REH cell (cell line): ENCODE measurements around the gene RYK.

DNA sequence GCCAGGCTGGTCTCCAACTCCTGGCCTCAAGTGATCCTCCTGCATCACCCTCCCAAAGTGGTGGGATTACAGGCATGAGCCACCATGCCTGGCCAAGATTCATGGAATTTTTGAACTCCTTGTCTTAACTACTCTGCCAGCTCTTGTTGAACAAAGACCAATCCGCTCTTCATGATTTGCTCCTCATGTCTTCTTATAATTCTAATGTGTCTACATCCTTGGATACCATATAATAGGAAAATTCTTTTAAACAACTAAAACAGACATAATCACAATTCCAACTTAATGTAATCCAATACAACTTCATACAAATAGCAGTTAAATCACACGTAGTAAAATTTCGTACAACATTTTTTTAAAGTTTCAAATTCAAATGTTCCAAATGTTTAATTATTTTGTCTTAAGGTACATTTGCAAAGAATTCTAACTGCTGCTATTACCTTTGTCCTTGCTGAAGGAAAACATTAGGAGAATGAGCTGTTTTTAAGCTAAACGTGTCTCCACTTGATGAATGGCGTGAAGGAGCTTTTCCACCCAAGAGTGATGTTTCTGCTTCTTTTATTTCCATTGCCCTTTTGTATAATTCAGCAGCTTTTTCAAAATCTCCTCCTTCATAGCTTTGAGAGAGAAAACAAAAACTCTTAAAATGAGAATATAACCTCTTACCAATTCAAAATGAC is 21.5 kb downstream of the UBA5 start:
- PRO-cap = no peak

DNA sequence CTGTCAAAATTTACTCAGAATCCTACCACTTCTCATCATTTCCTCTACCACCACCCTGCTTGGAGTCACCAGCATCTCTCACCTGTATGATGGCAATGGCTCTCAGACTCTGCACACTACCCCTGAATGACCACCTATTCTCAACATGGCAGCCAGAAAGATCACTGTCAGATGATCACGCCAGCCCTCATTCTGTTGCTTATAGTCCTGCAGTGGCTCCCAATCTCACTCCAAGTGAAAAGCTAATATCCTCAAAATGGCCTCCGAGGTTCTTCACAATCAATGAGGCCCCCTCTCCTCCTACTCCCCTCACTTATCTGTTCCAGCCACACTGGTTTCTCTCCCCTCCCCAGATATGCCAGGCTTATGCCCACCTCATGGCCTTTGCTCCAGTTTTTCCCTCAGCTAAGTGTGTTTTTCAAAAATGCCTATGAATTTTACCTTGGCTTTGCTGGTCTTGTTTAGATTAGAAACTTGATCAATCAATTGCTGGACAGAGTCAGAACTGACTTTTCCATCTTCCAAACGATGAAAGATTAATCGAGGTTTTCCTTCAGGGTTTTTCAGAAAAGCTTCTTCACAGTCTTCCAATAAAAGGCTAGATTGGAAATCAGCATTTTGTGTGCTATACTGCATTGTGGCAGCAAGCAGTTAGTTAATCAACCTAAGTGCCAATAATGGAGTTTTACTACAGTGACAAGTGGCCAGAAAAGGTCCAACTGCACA is 14.4 kb downstream of the NPHP3 start:
- PRO-cap = no peak

- PRO-cap = no peak
Observed at GRCh38 chr3:133296281-133296728, 103.6 kb upstream of the BFSP2 start.

DNA sequence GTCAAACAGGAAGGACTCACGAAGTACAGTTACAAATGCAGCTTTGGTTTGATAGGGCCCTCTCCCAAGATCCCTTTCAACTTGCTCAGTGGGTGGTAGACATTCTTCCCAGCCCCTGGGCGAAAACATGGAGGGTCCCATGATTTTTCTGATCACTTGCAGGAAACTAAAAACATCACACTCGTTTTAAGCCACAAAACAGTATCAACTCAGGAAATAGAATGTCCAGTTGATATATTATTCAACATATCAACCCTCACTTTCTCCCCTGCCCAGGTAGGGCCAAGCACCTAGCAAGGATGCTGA is 25.5 kb downstream of the BFSP2 start:
- PRO-cap = no peak

GRCh38 chr3:133763772-133764546 is 17.8 kb downstream of the TF start:
- PRO-cap = no peak

DNA sequence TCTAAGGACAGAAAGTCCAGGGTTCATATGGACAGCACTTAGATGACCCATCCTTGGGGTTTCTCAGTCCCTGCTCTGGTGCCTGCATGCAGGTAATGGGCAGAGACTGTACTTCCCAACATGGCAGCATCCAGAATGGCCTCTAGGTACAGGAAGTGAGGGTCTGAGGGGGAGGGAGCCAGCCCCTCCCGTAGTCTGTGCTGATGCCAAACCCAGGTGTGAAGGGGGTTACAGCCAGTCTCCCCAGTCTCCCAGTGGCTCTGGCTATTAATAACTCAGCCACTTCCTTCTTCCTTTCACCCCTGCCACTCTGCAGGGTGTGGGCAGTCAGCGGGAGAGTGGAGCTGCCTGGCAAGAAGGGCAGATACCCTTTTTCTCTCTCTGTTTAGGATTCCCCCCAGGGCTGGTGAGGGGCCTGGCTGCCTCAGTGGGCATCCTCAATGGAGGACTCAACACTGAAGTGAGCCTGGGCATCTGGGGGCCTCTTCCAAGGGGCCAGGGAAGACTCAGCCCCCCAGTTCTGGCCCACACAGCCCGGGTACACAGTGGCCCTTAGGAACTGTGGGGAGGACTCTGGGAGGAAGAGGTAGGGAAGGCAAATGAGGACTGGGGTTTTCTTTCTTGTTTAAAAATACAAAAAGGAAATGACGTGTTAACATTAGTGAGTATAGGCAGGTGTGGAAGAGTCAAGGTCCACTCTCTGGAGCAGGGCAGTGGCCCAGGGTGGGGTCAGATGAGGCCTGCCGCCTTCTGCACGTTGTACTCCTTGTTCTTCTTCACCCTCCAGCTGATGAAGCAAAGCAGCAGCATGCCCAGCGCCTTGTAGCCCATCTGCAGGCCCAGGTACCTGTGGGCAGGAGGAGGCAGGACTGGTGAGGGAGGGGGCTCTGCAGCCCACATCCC is 38.6 kb upstream of the RAB6B start:
- PRO-cap = no peak

- PRO-cap = no peak
Observed at GRCh38 chr3:133947954-133948189, 52.2 kb upstream of the RAB6B start.

- PRO-cap = unidirectional peak, minus-strand start at chr3:134057767
Observed at GRCh38 chr3:134057380-134057845, 27.7 kb upstream of the SLCO2A1 start.

DNA sequence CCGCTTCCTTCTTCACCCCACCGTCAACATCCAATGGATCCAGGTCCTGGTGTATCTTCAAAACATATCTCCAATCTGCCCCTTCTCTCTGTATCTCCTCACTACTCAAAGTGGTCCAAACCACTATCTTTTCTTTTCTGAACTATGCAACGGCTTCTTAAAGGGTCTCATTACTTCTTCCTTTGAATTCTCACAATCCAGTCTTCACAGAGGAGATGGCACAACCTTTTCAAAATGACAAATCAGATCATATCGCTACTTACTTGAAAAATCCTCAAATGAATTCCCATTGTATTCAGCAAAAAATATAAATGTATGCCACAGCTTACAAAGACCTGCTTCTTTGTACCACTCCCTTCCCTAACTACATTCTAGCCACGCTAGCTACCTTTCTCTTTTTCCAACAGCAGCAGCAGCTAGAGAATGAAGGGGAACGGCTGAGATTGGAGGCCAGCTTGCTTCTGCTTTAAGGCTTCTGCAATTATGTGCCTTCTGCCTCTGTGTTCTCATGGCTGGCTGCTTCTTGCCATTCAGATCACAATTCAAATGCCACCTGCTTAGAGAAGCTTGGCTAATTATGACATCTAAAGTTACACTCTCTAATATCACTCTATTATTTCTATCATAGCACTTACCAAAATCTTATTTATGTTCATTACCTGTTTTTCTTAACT is 95.4 kb downstream of the RYK start:
- PRO-cap = no peak

GRCh38 chr3:134222726-134223589 is 27.7 kb downstream of the RYK start:
- PRO-cap = no peak

- PRO-cap = no peak
Observed at GRCh38 chr3:134231722-134232735, 18.6 kb downstream of the RYK start.

GRCh38 chr3:134250727-134251294 is at the start of gene RYK:
TSS of gene RYK (minus strand) at chr3:134250859.
- PRO-cap = bidirectional peak, plus-strand start at chr3:134250957, minus-strand start at chr3:134250844

DNA sequence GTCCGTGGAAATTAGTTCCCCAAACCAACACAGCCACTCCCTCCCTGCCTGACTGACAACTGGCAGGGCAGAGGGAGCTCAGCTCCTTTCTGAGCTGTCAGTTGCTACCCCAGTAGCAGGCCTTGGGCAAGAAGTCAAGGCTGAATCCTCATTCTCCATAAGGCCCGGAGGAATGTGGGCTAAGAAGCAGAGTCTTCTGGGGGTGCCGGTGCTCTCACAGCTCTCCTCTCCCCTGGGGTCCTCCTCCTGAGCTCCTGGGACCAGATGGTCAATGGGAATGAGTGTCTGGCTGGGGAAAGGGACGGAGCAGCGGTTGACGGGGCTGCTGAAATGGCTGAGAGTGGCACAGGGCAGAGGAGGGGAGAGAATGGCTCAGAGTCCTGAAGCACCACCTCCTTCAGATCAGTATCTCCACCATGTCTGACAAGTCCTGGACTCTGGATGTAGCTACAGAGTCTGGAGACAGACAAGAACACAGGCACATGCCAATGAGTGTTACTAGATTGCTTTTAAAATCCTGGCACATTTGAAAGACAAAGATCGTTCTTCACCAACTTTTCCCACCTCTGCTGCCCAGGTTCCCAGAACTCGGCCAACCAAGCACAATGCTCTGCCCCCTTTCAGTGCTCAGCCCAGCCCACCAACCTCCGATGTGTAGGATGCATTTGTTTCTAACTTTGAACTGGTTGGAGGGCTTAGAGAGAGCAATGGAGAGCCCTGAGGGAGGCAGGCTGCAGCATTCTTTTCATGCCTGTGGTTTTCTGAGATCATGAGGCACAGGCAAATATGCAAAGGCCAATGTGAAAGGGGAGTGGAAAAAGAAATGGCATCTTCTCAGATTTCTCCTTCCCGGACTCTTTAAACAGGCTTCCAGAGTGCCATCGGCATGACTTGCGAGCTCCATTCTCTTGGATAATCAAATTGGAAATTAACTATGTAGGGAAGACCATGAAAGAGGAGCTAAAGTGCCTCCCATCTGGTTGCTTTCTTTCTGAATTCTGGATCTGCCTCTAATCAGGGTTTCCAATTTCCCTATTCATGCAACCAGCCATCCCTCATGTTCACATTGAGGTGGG is 16.6 kb downstream of the AMOTL2 start:
- PRO-cap = no peak

DNA sequence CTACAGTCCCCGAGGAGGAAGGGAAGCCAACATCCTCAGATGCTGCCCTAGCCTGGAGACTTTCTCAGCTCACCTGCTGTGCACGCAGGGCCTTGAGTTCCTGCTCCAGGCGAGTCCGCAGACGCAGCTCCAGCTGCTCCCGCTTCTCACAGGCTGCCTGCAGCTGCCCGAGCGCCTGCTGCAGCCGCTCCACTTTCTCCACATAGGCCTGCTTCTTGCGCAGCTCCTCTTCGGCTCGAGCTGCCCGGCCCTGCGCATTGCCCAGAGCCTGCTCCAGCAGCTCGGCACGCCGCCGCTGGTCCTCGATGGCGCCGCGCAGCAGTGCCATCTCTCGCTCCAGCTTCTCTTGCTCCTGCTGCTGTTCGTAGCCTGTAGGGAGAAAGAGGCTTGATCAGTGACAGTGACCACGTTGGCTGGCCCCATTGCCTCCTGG is 12.8 kb downstream of the AMOTL2 start:
- PRO-cap = no peak

DNA sequence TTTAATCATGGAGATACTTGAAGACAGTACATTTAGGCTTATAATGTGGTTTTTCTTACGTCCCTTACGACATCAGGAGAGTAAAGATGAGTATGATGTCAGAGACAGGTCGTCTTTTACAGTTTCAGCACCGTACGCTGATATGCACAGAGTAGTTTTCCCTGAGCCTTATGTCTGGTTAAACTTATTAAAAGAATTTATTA is 936 bp downstream of the CEP63 start:
- PRO-cap = no peak

DNA sequence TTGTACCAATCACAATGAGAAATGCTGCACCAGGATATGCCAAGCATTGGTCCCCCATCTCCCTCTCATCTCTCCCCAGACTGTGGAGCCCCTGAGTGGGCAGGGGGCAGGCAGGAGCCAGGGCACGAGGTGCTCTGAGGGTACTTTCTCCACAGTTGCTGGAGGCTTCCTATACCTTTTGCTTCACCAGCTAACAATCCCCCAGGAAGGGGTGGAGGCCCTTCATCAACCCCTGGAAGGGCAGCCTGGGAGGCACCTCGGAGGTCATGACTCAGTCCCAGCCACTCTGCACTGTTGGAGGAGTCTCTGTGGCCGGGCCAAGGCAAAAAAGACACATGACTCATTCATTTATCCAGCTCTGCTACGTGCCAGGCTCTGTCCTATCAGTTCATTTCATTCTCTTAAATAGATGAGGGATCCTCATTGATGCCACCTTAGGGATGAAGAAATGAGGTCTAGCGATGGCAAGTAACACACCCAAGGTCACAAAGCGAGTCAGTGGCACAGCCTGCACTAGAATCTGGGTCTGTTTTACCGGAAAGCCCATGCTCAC is 15.7 kb upstream of the KY start:
- PRO-cap = no peak

DNA sequence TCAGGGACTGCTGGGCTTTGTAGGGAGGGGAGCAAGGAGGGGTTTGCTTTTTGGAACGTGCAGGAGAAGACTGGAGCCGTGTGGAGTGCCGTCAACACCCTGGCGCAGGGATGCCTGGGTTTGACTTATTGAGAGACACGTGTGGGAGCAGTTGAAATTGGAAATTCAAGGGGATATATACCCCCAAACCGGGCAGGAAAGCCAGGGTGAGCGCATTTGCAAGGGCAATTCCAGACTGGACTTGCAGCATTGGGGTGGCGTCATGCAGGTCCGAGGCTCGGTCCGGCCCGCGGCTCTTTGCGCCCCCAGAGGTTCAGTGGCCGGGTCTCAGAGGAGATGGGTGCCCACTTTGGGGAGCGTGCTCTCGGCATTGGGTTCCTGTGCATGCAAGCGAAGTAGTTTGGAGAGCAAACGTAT is 2.1 kb downstream of the EPHB1 start:
- PRO-cap = no peak

- PRO-cap = no peak
Observed at GRCh38 chr3:134798190-134798701, 3.2 kb downstream of the EPHB1 start.

GRCh38 chr3:135908178-135908652 is 57.3 kb upstream of the PPP2R3A start:
- PRO-cap = no peak

GRCh38 chr3:136147526-136148108 is 48.5 kb downstream of the MSL2 start:
- PRO-cap = no peak